Thoracic aorta (tissue), 1 donor: Measurements from ENCODE around the genes GJA1 and TPD52L1.

GRCh38 chr6:119310269-119311620, 38.8 kb downstream of the MAN1A1 start:
- RAMPAGE, long total RNA: no peak

DNA sequence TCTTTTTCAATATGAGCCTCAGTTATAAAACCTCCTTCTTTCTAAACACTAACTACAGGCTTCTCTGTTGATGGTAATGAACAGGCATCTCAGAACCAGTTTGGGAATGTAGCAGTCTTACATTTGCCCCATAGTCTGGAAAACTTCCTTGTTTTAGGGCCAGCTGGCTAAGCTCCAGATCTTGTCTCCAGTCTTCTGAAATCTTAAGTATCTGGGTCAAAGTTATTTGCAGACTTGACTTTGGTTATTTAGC, 97.0 kb upstream of the MAN1A1 start:
- RAMPAGE, long total RNA: no peak

GRCh38 chr6:119614307-119614561, 264.7 kb upstream of the MAN1A1 start:
- RAMPAGE, long total RNA: no peak

- RAMPAGE, long total RNA: start-site peak on the plus strand at chr6:121435671-121435686, 186 reads; start-site peak on the plus strand at chr6:121435760-121435823, 205 reads
These were observed at the start of gene GJA1 for GRCh38 chr6:121435392-121436026. GJA1 (plus strand) TSS chr6:121435646.

DNA sequence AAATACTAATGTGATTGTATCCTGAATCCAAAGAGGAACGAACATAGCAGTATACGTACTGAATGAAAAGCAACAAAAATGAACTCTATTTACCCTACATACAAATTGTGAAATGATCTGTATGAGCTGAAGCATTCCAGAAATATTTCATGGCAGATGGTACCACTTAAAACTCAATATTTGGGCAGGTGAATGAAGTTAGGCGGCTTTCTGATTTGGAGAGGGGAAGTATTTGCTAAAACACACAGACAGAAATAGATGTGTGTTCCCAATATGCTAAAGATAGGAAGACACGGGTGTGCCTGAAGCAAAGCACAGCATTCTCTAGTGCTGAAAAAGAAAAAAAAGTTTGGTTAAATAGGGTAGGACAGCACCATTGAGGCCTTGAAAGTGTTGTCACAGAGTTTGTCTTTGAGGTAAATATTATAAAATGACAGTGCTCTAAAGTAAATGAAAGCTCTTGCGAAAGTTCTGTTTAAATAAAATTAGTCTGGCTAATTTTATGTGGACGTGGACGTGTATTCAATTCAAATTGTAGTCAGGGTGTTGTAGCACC, 252.2 kb upstream of the HSF2 start:
- RAMPAGE, long total RNA: no peak

DNA sequence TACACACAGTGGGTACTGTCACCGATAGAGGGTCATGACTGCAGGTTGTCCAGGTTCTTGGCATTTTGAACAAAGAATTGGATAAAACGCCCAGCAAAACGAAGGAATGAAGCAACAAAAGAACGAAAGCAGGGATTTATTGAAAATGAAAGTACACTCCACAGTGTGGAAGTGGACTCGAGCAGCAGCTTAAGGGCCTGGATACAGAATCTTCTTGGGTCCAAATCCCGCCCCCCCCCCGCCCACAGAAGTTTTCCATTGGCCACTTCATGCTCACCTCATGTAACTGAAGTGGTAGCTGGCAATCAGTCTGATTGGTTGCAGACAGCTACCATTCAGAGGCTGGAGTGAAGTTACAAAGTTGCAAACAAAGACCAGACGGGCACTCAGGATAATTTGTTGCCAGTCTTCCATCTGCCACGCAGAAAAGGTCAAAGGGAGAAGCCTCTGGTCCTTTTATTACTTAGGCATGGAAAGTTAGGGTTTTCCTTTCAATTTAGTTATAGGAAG, 25.9 kb upstream of the FABP7 start:
- RAMPAGE, long total RNA: no peak

DNA sequence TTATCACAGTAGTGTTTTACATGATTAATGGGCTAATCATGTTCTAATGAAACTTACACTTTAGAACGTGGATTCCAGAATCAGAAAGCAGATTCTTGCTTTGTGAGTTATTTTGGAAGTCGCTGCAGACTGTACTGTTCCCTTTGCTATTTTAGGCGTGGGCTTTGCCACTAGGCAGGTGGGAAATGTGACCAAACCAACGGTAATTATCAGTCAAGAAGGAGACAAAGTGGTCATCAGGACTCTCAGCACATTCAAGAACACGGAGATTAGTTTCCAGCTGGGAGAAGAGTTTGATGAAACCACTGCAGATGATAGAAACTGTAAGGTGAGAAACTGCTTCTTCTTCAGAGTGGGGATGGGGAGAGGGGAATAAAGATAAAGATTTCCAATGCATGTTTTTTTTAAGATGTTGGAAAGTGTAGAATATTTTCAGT, 638 bp downstream of the FABP7 start:
- RAMPAGE, long total RNA: no peak

- RAMPAGE, long total RNA: no peak
These were observed 36.8 kb downstream of the RNF217 start for GRCh38 chr6:124999006-124999488.

- RAMPAGE, long total RNA: start-site peak on the plus strand at chr6:125153719-125153892, 837 reads
These were observed at the start of gene TPD52L1 for GRCh38 chr6:125153540-125154125. TPD52L1 (plus strand) TSS chr6:125153773.

DNA sequence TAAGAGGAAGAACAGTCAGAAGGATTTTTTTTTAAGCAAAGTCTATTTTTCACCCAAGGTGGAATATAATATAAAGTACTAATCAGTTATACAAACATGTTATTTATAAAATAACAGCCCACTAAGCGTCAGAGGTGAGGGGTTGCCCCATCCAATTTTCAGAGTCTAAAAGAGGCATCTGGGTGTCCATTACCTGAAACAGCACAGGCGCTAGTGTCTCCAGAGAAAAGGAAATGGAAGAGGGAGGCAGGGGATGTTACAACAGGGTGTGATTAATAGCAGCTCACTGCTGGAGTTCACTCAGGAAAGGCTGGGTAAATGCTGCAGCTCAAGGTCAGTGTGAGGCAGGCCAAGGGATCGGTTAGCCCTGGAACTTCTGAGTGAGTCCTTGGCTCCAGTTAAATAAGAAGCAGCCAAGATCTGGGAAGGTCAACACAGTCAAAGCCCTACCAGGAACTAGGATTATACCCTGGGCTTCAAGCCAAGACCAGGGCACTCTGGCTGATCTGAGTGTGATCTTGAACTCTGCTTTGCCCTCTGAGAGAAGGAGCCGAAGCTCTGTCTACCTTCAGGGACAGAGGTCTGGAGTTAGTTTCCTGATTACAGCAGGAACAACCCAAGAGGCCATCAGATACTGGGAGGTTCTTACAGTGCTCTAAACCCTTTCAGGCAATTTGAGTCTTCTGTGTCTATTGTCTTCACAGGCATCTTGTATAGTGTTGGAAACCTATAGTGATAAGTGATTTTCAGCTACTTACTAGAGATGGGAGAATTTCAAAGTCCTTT, 44.2 kb downstream of the TPD52L1 start:
- RAMPAGE, long total RNA: no peak

GRCh38 chr6:125219604-125220205, 66.1 kb downstream of the TPD52L1 start:
- RAMPAGE, long total RNA: no peak

DNA sequence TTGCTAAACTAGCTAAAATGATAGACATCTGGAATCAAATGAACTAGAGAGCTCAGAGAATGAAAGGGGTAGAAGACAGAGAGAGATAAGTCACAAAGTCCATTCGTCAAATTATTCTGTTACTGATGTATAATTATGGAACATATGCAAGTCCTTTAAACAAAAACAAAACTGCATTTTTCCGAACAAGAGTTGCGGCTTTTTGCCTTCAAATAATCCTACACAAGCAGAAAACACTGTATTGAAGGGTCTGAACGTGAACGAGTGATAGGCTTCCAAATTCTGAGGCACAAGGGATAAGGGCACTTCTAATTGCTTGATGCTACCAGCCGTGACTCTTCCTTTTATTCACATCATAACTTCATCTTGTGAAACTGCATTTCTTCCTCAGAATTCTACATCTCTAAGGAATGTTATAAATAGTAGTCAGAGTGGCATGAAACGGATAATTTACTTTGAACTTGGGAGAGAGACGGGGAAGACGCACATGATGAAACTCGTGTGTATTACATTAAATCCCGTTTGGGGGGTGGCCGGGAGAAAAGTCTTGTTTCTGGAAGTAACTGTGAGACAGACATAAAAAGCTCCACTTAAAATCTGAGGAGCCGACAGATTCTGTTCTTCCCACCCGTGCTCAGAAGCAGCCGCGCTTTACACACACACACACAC, 843 bp downstream of the HDDC2 start:
- RAMPAGE, long total RNA: no peak

DNA sequence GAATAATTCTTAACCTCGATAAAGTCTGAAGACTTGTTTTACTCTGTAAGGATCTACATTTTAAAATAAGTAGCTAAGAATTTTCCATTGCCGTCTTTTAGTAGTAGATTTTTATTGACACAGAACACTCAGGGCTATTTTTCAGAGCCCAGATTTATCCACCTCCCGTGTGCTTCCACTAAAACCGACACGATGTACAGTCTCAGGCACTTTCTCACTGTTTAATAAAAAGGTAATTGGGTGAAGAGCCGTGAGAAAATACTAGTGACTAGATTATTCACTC, 12.1 kb upstream of the HDDC2 start:
- RAMPAGE, long total RNA: no peak

DNA sequence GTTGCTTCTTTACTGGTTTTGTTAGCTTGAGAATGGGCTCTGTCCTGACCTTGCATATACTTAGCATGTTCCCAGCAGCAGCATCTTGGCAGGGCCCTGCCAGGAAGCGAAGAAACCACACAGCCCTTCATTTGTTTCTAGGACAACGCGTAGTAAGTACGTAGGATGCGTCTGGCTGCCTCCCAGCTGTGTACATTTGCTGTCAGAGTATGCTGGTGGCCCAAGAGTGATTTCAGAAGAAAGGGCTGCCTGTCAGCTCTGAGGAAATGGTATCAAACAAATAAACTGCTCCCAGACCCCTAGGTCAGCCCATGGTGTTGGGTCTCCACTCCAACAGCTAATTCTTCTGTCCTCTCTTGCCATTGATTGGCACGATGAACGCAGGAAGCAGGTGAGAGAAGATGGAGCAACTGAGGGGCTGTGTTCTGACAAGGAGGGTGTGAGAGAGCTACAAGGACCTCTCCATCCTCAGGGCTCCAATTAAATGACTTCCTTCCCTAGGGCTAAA, 55.9 kb upstream of the HDDC2 start:
- RAMPAGE, long total RNA: no peak

DNA sequence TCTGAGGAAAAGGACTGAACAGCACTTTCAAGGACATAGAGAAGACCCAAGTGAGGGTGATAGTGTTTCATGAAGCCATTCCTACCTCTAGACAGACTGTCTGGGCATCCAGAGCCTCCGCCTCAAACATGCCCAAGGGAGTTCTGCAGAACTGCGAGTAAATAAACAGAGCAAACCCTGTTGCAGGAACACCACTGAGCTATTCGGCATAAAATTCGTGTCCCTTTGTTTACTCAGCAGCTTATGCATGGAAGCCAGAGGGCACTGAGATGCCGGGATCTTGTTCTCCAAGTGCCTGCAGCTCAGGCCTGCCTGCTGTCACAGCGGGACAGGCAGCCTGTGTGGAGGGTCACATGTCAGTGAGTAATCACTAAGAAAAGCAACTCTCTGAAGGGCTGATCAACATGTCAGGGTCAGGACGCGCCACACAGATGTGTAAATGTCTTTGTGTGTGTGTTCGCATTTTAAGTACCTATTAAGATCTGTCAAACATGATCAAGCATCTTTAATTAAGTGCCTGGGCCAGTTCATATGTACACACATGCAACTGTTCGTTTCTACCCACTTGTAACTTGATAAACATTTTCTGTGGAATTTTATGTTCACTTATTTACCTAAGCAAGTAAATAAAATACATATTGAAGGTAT, 164.8 kb upstream of the HEY2 start:
- RAMPAGE, long total RNA: no peak

- RAMPAGE, long total RNA: no peak
These were observed 860 bp downstream of the NCOA7 start for GRCh38 chr6:125791531-125792109.

GRCh38 chr6:125809373-125810047, 18.8 kb downstream of the NCOA7 start:
- RAMPAGE, long total RNA: no peak

DNA sequence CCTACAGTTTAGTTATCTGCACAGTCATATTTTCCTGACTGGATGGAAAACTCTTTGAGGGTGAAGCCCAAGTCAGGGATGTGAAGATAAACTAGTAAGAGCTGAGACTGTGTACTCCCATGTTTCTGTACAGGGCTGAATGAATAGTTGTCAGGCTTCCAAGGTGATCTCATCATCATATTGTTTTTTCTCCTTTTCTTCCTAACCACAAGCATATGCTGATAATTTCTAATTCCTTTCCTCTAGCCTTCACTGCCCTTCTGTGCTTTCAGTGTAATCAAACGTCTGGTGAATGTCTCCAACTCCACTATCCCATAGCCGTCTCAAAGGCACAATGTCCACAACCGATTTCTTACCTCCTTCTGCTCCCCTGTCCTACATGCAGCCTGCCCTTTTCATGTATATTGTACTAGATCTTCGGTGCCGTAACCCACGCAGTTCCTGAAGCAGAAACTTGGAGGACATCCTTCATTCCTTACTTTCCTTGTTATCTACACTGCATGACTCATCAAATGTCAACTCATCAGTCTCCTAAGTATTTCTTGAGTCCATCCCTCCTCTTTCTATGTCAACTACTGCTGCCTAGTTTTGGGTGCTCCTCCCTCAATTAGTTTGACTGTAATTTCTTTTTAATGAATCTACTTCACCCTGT, 21.8 kb downstream of the NCOA7 start:
- RAMPAGE, long total RNA: no peak

- RAMPAGE, long total RNA: no peak
These were observed 27.9 kb downstream of the NCOA7 start for GRCh38 chr6:125818717-125818999.

GRCh38 chr6:126050985-126051740, 64.8 kb downstream of the TRMT11 start:
- RAMPAGE, long total RNA: no peak